Tibial nerve (tissue), 3 donors: Measurements from ENCODE around the genes ELOVL4 and CGA.

DNA sequence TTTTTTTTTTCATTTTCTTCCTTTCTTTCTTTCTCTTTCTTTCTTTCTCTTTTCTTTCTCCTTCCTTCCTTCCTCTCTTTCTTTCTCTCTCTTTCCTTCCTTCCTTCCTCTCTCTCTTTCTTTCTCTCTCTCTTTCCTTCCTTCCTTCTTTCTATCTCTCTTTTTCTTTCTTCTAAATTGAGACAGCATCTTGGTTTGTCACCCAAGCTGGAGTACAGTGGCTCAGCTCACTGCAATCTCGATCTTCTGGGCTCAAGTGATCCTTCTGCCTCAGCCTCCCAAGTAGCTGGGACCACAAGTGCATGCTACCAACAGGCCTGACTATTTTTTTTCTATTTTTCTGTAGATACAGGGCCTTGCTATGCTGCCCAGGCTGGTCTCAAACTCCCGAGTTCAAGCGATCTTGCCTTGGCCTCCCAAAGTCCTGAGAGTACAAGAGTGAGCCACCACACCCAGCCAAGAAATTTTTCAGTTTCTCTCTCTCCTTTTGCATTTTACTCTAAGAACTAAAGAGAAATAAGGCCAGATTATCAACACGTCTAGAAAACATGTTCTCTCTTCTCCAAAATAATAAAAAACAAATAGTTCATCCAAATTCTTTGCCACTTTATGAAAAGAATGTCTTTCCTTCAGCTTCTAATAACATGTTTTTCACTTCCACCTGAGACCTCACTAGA, 204.4 kb downstream of the HTR1B start:
- PRO-cap, result no peak
- RAMPAGE, long total RNA, 3 experiments, result start-site peak on the minus strand in 1 of 3 experiments, centred at position 307 of the sequence, 5 reads per replicate

- PRO-cap, result bidirectional peak, plus-strand start at chr6:79947660, minus-strand start at chr6:79947551
- RAMPAGE, long total RNA, 3 experiments, result start-site peak on the minus strand in 2 of 3 experiments, at chr6:79947521-79947582 at its widest, 8 to 12 reads per replicate
These were observed at the start of gene ELOVL4 for GRCh38 chr6:79947321-79948015. ELOVL4 (minus strand) TSS chr6:79947553.

DNA sequence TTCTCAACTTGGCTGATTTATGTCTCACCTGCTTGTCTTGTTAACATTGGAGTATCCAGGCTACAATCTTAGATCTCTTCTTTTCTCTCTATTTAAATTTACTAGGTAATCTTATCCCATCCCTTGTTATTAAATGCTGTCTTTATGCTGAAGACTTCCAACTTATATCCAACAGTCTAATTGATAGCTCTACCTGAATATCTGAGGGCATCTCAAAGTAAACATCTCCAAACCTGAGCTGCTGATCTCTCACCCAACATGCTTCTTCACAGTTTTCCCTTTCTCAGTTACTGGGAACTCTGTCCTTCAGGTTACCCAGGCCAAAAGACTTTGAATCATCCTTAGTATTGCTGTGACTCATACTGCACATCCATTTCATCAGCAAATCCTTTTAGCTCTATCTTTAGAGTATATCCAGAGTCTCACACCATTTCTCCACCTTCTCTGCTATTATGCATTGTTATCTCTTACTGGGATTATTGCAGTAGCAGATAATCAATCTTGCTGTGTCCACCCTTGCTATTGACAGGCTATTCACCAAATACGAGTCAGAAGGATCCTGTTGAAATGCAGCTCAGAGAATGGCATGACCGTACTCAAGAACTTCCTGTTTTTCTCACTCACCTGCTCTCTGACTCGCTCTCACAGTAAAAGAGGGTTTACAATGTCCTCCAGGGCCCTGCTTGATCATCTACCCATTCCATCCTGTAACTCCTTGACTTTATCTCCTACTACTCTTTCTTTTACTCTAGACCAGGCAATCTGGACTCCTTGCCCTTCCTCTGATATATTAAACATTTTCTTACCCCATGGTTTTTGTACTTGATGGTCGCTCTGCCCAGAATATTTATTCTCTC, 57.3 kb downstream of the BCKDHB start:
- PRO-cap, result no peak
- RAMPAGE, long total RNA, 3 experiments, result no peak in any of the 3 experiments

- PRO-cap, result no peak
- RAMPAGE, long total RNA, 3 experiments, result no peak in any of the 3 experiments
These were observed 532.2 kb downstream of the BCKDHB start for GRCh38 chr6:80638516-80639190.

DNA sequence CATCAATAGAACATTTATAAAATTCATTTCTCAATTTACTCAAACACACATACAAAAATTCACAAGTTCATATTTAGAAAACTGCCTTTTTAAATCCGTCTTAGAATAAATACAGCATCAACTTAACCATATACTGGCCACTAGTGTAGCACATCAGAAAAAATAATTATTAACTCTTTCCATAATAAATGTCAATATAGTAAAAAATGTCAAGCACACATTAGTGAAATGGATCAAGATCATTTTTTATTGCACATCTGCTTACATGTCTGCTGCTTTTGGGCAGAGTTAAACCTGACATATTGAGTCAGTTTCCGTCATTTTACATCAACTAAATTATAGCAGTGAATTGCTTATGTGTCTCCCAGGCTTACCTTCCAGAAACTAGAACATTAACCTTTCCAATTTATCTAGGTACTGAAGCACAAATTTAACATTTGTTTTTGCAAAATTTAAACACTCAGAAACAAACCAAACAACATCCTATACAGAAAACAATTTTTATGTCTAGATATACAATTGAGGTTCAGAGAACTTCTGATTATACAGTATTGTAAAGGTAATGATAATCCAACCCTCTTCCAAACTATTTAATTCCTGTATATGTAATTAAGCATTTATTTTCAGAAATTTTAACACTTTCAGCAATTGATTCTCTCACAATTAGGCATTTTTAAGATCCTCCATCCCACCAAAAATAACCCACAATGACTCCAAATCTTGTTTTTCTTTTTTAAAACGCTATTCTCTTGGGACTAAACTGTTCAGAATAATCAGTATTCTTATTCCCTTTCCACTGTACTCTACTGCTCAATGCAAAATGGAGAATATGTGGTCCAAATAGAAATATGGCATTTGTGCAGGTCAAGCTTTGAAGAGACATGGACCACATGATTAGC, 77.3 kb downstream of the IBTK start:
- PRO-cap, result no peak
- RAMPAGE, long total RNA, 3 experiments, result no peak in any of the 3 experiments

DNA sequence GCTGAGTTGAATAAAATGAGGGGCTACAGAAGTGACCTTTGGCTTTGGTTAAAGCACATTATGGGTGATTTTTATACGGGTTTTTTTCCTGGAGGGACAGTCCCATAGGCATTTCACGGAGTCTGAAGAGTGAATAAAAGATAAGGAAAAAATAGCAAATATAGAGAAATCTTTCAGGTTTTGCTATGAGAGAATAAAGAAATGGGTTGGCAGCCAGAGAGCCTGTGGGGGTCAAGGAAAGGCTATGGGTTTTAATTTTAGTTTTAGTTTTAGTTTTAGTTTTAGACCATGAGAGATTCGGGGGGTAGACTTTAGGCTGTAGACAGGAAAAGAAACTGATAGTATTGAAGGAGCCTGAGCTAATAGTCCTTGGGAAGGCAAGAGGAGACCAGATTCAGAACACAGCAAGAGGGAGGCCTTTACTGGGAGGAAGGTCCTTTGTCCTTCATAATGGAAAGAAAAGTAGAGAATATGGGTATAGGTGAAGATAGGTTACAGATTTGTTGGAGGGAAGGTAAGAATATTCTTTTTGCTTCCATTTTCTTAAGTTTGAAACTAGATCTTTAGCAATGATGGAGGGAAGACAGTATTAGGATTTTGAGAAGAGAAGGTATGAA, 19.3 kb downstream of the DOP1A start:
- PRO-cap, result no peak
- RAMPAGE, long total RNA, 3 experiments, result start-site peak on the plus strand in 1 of 3 experiments, centred at position 321 of the sequence, 14 reads per replicate

GRCh38 chr6:83291636-83292237, 98.6 kb downstream of the RWDD2A start:
- PRO-cap, result no peak
- RAMPAGE, long total RNA, 3 experiments, result no peak in any of the 3 experiments

DNA sequence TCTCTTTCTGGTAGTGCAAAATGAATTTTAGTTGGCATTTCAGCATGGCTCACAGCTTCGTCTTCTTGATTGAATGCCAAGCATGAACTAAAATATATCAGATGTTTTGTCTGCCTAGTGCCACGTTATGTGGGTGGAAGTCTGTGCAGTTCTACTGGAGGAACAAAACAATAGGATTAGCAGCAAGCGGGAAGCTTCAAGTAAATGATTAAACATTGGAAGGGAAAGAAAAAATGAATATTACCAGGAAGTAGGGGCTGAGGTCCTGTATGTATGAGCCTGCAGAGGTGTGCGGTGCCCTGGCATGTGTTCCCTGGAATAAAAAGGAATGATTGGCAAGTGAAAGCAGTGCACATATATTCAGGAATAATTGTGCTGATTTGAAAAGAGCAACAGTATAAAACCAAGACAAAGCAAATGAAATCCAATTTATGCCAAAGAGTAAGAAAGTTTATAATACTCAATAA, 6.7 kb upstream of the MRAP2 start:
- PRO-cap, result no peak
- RAMPAGE, long total RNA, 3 experiments, result no peak in any of the 3 experiments

DNA sequence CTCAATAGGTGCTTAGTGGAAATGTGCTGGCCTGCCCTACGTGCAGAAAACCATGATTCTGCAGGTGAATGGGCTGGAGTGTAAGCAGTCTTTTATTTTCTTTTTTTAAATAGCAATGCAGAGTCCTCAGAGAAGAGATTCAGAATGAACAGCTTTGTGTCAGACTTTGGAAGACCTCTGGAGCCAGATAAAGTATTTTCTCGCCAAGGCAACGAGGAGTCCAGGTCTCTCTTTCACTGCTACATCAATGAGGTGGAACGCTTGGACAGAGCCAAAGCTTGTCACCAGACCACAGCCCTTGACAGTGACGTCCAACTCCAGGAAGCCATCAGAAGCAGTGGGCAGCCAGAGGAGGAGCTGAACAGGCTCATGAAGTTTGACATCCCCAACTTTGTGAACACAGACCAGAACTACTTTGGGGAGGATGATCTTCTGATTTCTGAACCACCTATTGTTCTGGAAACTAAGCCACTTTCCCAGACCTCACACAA, 55.5 kb downstream of the MRAP2 start:
- PRO-cap, result unidirectional peak, plus-strand start at position 337 of the sequence
- RAMPAGE, long total RNA, 3 experiments, result no peak in any of the 3 experiments

DNA sequence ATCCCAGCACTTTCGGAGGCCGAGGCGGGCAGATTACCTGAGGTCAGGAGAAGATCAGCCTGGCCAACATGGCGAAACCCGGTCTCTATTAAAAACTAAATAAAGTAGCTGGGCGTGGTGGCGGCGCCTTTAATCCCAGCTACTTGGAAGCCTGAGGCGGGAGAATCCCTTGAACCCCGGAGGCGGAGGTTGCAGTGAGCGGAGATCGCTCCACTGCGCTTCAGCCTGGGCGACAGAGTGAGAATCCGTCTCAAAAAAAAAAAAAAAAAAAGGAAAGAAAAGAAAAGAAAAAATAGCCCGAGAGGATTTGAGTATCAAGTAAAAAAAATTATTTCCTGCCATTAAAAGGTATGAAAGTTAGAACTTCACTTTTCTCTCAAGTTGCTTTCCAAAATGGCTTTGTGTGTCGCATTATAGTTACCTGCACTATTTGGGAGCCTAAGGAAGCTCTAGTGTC, 297.4 kb upstream of the TBX18 start:
- PRO-cap, result no peak
- RAMPAGE, long total RNA, 3 experiments, result no peak in any of the 3 experiments

DNA sequence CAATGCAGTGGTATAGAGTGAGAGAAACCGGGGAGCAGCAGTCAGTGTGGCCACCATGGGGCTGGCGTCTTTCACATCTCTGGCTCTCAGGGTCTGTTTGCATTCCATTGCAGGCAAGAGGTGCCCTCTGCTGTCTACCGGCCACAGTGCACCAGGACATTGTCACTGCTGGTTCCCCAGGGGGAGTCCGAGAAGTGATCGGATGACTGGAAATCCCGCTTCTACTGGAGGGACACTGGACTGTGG, 323.0 kb upstream of the NT5E start:
- PRO-cap, result no peak
- RAMPAGE, long total RNA, 3 experiments, result no peak in any of the 3 experiments

GRCh38 chr6:85452232-85452595, 2.3 kb downstream of the NT5E start:
- PRO-cap, result no peak
- RAMPAGE, long total RNA, 3 experiments, result no peak in any of the 3 experiments

DNA sequence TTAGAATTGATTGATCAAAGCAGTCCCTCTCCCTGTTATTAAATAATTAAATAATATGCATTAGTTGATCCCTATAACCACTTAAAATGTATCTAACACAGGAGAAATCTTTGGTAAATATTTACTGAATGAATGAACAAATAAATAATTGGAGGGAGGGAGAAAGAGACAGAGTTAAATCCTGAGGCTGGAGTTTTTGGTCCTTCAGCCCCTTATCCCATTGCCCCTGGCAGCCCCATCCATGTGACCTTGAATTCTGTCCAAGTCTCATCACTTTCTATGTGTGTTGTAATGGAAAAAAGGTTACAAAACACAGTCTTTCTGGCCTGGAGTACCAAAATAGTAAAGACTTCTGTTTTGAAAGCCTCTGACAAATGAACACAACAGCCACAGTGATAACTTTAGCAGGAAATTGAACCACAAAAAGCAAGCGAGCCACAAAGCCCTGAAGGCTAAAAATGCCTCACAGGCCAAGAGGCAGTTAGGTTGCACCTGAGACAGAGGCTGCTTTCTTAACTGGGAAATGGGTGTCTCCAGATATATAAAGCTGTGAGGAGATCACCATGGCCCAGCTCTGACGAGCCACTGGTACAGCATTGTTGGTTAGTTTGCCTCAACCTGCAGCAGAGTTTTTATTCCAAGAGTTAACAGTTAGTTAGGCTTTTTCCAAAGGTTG, 11.3 kb downstream of the NT5E start:
- PRO-cap, result no peak
- RAMPAGE, long total RNA, 3 experiments, result no peak in any of the 3 experiments

DNA sequence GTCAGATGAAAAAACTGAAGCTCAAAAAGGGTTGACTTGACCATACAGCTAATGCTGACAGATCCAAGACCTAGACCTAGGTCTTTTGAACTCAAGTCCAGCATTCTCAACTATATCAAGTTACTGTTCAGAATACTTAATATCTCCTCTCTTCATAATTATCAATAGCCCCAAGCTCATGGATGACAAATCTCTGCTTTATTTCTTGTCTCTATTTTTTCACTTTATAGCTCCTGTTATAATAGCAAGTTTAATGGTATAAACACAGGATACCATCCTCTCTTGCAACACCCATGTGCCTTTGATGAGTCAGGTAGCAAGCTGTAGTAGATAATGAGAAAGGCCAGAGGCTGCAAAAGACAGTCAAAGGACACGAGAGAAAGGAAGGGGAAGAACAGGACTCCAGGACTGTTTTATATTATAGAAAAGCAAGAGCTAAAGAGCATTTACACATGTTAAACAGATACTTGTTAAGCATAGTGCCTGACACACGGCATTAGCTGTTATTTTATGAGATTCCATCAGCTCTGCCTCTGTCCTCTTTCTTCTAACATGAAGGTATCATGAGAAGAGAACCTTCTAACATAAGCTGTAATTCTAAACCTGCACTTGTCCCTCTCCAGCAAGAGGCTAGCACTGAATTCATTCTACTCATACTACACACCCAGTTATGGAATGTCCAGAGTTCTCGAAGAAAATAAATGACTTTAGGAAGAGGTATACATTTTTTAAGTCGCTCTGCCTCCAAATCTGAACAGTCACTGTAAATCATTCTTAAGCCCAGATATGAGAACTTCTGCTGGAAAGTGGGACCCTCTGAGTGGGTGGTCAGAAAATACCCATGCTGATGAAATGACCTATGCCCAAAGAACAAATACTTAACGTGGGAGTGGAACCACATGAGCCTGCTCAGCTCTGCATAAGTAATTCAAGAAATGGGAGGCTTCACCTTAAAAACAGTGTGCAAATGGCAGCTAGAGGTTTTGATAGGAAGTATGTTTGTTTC, 44.9 kb downstream of the NT5E start:
- PRO-cap, result no peak
- RAMPAGE, long total RNA, 3 experiments, result no peak in any of the 3 experiments

DNA sequence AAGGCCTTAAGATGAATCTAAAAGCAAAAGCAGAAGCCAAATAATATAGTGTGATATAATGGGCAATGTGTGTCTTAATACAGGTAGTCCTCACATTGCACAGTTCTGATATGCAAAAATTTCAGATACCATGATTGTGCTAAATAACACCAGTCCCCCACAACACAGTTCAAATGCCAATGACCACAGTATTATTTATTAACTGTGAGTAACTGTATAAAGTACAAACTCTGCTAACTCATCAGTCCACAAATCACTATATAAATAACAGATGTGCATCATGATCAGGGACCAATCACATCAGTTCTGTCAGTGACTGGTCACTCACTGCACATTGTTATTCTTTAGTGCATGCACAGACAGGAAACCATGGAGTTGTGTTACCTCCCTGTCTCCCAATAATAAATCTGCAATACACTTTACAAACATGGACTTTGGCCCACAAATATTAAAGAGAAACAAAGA, 18.5 kb downstream of the SNX14 start:
- PRO-cap, result no peak
- RAMPAGE, long total RNA, 3 experiments, result no peak in any of the 3 experiments

DNA sequence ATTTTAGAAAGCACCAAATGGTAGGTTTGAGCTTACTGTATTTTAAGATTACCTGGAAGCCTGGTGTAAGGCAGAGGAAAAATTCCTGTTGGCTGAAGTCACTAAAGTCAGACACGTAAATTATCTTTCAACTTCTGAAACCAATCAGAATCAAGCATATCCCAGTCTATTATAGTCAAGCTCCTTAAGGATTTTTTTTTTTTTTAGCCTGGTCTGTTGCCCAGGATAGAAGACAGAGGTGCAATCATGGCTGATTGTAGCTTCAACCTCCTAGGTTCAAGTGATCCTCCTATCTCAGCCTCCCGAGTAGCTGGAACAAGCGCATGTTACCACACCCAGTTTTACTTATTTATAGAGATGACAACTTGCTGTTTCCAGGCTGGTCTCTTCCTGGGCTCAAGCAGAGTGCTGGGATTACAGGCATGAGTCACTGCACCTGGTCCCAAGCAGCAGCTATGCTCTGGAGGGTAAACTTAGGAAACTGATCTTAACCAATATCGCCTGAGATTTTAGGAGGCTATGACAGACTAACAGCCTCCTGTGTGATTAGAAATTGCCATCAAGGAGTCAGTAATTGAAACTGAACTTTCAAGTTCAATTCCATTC, 32.6 kb upstream of the SYNCRIP start:
- PRO-cap, result no peak
- RAMPAGE, long total RNA, 3 experiments, result no peak in any of the 3 experiments

GRCh38 chr6:85864328-85865045, 221.8 kb upstream of the SYNCRIP start:
- PRO-cap, result no peak
- RAMPAGE, long total RNA, 3 experiments, result no peak in any of the 3 experiments

GRCh38 chr6:86477254-86478234, 459.8 kb upstream of the HTR1E start:
- PRO-cap, result no peak
- RAMPAGE, long total RNA, 3 experiments, result no peak in any of the 3 experiments

- PRO-cap, result no peak
- RAMPAGE, long total RNA, 3 experiments, result no peak in any of the 3 experiments
These were observed at the start of gene CGA for GRCh38 chr6:87094851-87095471. CGA (minus strand) TSS chr6:87095106.

DNA sequence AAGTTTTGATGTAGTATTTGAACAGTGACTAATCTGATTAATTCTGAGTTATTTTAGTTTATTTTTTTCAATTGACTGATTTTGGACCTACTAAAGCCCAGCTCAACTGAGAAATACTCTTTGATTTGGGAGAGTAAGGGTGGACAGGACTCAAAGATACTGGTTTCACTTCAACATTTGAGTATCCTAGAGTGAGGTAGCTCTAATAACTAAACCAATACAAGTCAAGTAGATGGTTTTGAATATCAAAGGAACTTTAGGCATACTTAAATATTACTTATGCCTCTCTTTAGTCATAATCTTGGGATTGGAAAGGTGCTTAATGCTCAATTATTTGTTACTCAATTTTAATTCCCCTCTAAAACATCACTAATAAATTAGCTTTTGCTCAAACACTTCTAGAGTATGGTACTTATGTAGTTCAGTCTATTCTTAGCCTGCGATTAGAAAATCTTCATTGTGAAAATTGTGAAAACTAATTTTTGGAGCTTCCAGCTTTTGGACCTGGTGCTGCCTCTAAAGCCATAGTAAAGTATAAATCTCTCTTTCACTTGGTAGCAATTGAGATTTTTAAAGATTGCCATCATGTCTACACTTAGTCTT, 65.8 kb downstream of the ZNF292 start:
- PRO-cap, result no peak
- RAMPAGE, long total RNA, 3 experiments, result no peak in any of the 3 experiments